HCT116 (cell line): ENCODE results near the gene NT5DC2.

DNA sequence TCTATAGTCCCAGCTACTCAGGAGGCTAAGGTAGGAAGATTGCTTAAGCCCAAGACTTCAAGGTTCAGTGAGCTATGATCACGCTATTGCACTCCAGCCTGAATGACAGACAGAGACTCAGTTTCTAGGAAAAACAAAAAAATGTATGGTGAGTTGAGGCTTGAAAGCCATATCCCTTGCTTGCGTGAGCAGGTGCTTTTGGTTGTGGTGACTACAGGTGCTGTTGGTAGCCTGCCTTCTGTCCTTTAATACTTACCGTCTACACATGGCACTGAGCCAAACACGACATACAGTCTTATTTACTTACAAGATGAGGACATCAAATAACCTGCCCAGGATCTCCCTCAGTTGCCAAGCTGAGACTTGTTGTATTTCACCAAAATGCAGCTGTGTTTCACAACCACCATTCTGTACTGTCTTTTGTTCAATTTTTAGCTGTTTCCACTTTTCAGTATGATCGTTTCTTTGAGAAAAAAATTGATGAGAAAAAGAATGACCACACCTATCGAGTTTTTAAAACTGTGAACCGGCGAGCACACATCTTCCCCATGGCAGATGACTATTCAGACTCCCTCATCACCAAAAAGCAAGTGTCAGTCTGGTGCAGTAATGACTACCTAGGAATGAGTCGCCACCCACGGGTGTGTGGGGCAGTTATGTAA is 6.4 kb downstream of the ALAS1 start:
- RRBS = no CpG with 5 or more reads among the region's 10 CpGs

- RRBS = no CpG with 5 or more reads among the region's 10 CpGs
Measured at GRCh38 chr3:52468785-52469698, 13.6 kb downstream of the NISCH start.

- RRBS = no CpG with 5 or more reads among the region's 7 CpGs
Measured at GRCh38 chr3:52473672-52474192, 18.3 kb downstream of the NISCH start.

- RRBS = no CpG with 5 or more reads among the region's 22 CpGs
Measured at GRCh38 chr3:52480760-52481384, 14.3 kb upstream of the STAB1 start.

DNA sequence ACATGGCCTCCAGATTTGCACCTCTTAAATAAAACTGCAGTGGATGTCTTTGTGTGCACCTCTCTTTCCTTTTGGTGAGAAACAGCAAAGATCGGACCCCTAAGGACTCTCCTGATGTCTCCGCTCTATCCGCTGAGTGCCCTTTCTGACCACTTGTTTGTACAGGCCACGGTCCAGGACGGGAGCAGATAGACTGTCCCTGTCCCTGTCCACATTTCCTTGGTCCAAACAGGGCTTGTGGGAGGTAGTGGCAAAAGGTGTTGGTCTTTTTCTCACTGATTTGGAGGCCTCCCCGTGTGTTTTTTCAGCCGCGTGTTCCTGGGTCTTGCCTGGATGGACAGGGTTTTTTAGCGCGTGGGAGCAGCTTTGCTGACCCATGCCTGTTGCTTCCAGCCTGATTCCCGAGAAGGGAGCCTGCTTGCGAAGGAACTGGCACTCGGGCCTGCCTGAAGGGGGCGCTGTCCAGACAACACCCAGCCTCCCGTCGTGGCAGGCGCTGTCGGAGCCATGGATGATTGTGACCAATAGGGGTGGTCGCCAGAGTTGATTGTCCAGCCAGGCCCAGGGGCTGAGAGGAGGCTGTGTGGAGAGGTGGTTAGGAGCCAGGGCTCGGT is 13.2 kb upstream of the STAB1 start:
- RRBS = no CpG with 5 or more reads among the region's 20 CpGs

DNA sequence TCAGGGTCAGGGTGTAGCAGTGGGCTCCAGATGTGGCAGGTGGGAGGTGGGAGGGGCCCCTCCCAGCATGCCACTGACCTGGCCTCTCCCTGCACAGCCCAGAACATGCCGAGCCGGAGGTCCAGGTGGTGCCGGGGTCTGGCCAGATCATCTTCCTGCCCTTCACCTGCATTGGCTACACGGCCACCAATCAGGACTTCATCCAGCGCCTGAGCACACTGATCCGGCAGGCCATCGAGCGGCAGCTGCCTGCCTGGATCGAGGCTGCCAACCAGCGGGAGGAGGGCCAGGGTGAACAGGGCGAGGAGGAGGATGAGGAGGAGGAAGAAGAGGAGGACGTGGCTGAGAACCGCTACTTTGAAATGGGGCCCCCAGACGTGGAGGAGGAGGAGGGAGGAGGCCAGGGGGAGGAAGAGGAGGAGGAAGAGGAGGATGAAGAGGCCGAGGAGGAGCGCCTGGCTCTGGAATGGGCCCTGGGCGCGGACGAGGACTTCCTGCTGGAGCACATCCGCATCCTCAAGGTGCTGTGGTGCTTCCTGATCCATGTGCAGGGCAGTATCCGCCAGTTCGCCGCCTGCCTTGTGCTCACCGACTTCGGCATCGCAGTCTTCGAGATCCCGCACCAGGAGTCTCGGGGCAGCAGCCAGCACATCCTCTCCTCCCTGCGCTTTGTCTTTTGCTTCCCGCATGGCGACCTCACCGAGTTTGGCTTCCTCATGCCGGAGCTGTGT is 7.9 kb upstream of the STAB1 start:
- RRBS = 97% methylated on average over 3 of the region's 34 CpGs

- RRBS = 25% methylated on average over 2 of the region's 11 CpGs
Measured at GRCh38 chr3:52495742-52496175, 621 bp downstream of the STAB1 start.

DNA sequence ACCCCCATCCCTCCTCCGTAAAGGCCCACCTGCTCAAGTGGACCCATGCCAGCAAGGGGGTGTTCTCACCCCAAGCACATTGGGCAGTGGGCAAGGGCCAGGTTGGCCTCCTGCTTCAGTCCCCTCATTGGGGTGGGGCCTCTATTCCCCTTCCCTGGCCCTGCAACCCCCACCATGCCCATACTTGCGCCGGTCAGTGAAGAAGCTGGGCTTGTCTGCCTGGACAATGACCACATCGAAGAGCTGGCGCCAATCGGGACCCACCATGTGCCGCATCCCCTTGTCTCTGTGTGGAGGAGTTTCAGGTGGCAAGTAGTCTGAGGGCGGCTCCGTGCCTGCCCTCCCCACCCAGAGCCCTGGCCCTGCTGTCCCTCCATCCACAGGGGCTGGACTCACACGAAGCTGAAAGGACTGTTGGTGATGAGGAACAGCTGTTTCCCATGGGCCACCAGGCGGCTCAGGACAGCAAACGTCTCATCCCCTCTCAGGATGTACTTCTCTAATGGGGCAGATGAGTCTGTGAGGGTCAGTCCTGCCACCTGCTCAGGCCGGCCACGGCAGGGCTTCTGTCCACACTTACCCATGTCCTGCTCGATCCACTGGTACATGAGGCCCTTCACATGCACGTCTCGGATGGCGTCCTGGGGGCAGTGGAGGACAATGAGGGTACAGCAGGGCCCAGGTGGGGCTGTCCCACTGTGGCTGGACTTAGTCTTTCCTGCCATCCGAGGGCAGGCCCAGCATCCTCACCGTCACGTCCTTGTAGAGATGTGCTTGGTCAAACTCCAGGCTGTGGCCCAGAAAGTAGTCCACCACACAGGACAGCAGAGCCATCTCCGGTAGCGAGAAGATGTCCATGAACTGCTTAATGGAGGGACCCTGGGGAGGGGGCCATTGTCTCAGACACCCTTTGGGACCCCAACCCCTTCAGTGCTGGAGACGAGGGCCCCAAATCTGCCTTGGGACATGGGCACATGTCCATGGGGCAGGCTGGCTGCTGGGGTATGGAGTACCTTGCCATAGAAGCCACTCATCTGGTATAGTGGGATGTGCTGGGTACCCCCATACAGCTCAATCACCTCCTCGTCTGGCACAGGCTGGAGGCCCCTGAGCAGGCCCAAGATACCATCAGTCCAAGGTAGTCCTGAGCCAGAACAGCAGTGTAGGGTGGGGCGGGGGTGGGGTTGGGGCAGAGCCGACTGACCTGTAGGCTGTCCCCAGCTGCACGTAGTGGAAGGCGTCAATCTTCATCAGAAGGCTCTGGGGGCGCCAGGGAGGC is 5.8 kb downstream of the NT5DC2 start:
- RRBS = no CpG with 5 or more reads among the region's 30 CpGs

GRCh38 chr3:52533055-52533928 is at the start of gene NT5DC2:
NT5DC2 (minus strand) TSS chr3:52533857.
- RRBS = 2% methylated on average over 21 of the region's 121 CpGs

GRCh38 chr3:52707253-52708308 is 1.7 kb downstream of the SPCS1 start:
- RRBS = no CpG with 5 or more reads among the region's 10 CpGs

DNA sequence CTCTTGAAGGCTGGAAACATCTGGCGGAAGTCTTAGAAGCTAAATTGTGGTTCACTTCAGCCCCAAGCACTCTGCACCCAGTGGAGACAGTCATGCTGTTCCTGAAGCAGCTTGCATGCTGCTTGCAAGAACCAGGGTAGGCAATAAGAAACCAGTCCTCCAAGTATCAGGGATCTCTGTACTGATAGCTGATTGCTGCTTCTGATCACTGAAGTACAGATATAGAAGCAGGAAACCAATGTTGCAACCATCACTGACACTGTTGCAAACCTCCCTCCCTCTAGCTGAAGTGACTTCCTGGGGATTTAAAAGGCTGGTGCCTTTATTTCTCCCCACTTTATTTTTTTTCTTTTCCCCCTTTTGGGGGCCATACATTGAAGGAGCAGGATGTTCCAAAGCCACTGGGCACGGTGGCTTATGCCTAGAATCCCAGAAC is 15.2 kb downstream of the SPCS1 start:
- RRBS = no CpG with 5 or more reads among the region's 2 CpGs

DNA sequence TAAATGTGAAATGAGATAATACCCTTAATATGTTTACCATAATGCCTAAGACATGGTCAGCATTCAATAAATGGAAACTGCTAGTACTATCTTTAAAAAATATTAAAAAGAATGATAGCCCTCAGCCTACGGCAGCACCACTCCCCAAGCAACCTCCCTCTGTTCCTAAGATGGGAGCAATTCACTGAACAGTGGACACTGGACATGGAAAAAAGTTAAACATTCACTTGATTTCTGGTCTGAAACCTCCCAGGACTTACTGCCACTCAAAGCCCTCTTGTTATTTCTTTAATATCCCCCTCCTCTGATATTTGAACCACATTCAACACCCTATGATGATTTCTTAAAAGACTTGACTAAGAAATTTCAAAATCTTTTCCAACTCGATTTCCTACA is 27.0 kb downstream of the NEK4 start:
- RRBS = no CpG with 5 or more reads among the region's 2 CpGs

- RRBS = no CpG with 5 or more reads among the region's 3 CpGs
Measured at GRCh38 chr3:52763472-52763897, 7.3 kb downstream of the NEK4 start.

DNA sequence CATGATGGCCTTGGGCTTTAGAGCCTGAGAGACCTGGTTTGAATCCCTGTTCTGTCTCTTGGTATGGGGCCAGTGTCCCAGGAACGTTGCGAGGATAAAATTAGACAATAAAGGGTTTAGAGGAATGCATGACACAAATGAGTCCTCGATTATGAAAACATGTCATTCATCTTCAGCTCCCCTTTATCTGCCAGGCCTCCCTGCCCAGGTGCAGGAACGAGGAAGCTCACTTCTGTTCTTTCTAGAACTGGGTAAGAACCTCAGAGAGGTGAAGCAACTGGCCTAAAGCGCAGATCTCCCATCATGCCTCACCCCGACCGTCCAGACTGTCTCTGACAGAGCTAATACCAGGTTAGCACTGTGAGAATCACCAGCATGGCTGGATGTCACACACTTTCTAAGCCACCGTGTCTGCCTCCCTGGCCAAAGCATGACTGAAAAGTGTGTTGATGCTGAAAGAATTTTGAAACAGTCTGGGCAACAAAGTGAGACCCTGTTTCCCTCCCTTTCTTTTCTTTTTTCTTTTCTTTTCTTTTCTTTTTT is 1.5 kb upstream of the ITIH1 start:
- RRBS = no CpG with 5 or more reads among the region's 8 CpGs

DNA sequence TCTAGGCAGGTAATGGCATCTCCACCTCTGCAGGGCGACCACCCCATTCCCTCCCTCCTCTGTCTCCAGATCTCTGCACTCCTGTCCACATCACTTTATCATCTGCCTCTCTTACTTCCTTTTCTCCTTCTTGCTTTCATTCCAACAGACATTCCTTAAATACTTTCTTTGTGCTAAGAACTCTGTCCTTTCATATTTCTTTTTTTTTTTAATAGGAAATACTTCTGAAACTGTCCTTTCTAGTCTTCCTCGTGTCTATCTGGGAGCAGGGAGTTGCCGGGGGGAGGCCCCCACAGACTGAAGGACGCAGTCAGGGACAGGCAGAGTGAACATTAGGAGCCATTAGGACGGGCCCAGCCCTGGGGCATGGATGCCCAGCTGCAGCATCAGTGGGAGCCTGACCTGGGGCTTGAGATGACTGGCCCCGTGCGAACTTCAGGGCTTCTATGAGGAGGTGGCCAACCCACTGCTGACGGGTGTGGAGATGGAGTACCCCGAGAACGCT is 7.4 kb downstream of the ITIH3 start:
- RRBS = no CpG with 5 or more reads among the region's 10 CpGs

DNA sequence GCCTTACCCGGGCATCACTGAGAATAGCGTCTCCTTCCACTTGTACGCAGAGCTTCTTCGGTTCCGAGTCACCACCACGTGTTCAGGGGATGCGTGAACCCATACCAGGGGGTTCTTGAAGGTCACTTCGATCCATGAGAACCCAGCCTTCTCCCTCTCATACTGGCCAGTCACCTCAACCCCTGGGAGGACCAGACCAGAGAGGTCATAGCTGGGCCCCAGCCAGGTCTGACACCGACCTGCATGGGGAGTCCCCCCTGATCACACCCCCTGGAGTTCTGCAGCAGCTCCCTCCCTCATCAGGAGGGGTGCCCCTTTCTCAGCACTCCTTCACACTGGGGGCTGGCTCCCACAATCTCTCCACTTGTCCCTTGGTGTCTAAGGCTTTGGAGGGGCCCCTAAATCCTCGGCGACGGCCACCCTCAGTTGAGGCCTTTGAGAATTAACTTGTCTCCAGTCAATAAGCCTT is 13.6 kb downstream of the ITIH4 start:
- RRBS = no CpG with 5 or more reads among the region's 12 CpGs

DNA sequence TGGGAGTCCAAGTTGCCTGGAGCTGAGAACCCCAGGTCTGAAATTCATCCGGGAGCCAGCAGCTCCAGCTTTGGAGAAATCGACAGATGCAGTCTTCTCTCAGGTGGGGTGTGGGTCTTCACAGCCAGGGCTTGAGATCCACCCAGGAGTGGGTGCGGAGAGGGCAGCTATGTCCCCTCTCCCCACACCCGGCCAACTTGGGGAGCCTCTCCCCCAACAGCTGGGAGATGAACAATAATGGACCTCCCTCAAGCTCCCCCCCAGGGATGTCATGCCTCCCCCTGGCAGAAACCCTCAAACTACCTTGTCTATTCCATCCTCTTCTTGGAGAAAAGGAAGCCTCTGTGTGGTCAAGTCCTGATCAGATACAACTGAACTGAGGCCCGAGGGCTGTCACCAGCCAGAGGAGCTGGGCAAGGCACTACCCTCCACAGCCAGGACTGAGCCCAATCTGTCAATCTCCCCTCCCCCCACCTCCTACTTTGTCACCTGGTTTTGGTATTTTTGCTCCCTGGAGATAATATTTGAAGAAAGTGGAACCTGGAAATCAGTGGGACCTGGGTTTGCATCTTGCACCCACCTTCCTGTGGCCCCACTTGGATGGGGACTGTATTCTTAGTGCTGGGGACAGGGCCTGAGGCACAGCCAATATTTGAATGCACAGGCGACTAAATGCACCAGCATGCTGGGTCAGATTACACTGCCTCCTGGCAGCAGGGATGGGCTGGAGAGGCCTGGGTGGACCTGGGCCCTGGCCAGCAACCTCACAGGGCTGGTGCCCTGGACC is 10.8 kb downstream of the ITIH4 start:
- RRBS = no CpG with 5 or more reads among the region's 6 CpGs

- RRBS = no CpG with 5 or more reads among the region's 9 CpGs
Measured at GRCh38 chr3:52848511-52849268, 13.9 kb upstream of the MUSTN1 start.

GRCh38 chr3:53130864-53131561 is 778 bp upstream of the RFT1 start:
- RRBS = no CpG with 5 or more reads among the region's 6 CpGs

GRCh38 chr3:53159315-53160444 is 1.3 kb upstream of the PRKCD start:
- RRBS = no CpG with 5 or more reads among the region's 8 CpGs